Pulmonary artery (tissue), 1 donor: Measurements from ENCODE around the gene SIRPB2.

- PRO-cap = no peak
Measured at GRCh38 chr20:129853-130526, 12.4 kb upstream of the DEFB126 start.

GRCh38 chr20:305214-305426 lies 7.8 kb downstream of the ZCCHC3 start:
- PRO-cap = no peak

- PRO-cap = no peak
Measured at GRCh38 chr20:409369-410359, 1.6 kb downstream of the RBCK1 start.

DNA sequence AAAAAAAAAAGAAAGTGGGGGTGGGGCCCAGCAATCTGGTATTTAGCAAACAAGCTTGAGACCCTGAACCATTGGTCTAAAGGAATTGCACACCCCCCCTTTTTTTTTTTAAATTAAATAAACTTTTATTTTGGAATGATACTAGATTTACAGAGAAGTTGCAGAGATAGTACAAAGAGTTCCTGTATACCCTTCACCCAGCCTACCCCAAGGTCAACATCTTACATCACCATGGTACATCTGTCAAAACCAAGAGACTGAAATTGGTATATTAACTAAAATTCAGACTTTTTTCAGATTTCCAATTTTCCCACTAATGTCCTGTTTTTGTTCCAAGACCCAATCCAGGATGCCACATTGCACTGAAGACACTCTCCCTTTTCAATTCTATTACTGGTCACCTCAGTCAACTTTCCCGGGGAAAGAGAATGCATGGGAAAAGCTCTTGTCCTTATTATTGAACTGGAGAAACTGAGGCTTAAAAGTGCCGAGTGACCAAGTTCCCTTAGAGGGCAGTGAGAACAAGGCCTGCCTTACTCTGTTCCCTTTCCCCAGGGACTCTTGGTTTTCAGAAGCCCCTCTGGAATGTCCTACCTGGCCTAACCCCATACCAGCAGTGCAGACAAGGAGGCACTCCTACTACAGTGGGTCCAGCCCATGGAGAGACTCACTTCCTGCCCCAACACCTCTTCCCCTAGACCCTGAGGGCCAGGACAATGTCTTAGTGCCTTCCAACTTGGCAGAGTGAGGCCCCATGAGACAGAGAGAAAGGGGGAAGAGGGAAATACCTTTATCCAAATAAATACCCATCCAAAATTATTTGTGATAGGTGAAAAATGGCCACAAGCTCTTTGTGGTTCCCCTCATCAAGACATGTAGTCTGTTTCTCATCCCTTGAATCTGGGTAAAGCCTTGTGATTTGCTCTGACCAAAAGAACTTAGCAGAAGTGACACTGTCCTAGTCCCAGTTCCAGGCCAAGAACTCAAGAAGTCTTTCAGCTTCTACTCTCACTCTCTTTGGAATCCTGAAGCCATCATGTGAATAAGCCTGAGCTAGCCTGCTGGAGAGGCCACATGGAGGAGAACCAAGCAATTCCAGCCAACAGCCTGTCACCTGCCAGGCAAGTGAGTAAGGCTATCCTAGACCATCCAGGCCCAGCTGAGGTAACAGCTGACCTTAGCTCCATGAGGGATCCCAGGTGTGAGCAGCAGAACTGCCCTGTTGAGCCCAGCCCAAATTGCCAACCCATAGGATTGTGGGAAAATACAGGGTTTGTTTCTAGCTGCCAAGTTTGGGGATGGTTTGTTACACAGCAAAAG lies 6.0 kb downstream of the SRXN1 start:
- PRO-cap = no peak

DNA sequence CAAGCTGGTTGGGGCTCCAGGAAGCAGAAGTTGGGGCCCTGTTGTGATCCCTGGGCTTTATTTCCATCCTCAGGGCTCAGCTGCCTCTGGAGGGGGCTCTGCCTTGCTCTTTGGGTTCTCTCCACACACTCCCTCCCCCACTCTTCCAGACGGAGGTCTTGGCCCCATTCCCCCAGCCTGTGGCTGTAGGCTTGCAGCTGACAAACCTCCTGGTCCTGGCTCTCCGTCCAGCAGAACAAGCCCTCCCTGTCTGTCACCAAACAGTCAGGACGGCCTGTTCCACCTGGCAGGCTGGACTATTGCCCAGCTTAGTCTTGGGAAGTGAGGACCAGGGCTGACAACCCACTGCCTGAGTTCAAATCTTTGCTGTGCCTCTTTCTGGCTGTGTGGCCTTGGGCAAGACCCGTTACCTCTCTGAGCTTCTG lies 26.1 kb upstream of the SCRT2 start:
- PRO-cap = no peak

DNA sequence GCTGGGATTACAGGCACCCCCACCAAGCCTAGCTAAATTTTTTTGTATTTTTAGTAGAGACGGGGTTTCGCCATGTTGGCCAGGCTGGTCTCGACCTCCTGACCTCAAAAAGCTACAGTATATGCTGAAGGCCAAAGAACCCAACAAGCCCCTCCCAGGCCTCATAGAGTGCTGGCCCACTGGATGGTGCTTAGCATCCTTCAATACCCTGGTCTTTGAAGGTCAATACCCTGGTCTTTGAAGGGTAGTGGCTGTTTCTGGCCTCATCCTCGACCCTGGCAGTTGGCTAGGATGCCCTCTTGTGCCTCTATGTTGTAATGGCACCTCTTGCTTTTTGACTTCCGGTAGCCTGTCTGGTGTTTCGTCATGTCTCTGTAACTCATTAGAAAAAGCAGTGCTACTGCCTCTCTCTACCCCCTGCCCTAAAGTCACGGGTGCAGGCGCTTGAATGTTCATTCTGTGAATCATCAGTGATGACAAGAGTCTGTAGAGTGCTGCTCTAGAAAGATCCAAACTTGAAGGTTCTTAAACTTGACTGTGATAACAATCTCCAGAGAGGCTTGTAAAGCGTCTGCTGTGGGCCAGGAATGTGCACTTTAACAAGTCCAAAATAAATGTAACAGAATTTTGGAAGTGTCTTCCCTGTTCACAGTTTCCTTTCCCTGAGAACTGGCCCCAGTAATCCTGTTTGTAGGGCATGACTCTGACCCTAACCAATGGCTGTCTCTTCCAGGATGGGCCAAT lies 28.3 kb downstream of the RSPO4 start:
- PRO-cap = no peak

GRCh38 chr20:1401477-1401676 lies 8.5 kb upstream of the FKBP1A start:
- PRO-cap = no peak

DNA sequence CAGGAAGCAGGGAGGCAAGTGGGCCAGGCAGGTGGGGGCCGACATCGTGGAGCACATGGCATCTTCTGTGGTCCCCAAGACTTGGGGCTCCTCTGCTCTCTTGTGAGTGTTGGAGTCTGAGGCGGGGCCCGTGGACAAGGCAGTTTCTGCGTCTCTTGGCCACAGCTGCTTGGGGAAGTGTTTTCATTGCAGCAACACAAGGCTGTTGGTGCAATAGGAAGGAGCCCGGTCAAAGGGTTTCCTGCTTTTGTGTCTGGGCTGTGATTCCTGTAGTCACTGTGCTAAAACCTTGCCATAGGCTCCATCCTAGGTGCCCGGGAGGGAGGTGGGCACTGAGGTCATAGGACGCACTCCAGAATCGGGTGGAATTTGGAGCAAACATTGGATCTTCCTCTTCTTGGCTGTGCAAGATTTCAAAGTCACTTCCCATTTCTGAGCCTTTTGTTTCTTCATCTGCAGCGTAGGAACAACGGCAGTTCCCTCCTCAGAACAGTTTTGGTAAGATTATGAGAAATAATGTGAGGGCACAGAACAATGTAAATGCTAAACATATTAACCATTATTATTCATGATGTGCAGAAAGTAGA lies at the start of gene SIRPB2:
TSS of gene SIRPB2 (minus strand) at position 118 of the 587 bp plus-strand sequence.
- PRO-cap = no peak

GRCh38 chr20:1543154-1543604 lies 14.3 kb downstream of the SIRPD start:
- PRO-cap = no peak

DNA sequence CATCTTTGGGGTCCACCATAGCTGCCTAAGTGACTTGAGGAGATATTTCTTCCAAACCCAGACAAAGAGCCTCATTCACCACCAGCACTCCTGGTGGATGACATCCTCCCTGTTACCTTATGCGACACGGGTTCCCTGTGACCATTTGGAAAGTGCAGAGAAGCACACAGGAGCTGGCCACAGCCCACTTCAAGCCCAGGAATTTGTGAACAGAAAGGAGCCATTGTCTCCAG lies 83.6 kb upstream of the SIRPA start:
- PRO-cap = no peak

DNA sequence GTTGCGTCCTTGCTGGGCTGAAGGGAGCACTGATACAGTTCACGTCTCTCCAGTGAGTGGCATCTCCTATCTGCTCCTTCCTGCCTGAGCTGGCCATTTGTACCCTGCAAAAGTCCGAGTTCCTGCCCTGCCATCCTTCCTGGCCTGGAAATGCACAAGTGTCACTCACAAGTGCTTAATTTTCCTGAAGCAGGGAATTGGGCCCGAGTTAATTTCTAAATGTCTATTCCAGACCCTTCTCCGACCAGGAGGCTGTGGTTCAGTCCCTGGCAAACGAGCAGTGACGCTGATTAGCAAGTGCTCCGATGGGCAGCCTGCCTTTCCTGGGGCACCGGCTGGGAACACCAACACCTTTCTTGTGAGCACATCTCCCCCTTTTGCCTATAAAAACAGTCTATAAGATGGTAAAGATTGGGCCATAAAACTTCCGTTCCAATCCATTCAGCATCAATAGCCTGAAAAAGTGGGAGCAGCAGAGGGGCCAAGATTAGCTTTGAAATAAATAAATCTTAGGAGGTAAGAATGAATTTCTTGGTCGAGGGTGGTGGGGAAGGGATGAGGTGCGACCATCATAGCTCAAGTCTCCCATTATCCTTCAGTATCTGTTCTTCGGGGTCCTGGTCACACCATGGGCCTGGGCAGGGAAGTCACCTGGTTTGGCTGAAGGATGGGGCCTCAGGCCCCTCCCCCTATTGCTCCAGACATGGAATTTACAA lies 1.8 kb downstream of the SIRPA start:
- PRO-cap = no peak

DNA sequence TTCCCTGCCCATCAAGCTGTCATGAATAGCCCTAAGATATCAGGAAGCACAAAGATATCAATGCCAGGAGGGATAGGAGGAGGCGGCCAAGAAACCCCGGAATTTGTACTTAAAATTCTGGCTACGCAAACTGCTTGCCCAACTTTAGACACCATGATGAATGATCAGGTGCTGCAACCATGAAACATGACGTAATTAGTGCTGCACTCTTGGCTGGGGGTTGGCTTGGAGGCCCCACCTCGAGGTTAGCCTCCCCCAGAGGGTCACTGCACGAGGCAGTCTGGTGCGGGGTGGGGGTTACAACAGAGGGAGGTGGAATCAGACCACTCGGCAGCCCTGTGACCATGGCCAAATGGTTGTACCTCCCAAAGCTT lies 8.9 kb downstream of the SIRPA start:
- PRO-cap = no peak

- PRO-cap = no peak
Measured at GRCh38 chr20:1913074-1913800, 18.0 kb downstream of the SIRPA start.

DNA sequence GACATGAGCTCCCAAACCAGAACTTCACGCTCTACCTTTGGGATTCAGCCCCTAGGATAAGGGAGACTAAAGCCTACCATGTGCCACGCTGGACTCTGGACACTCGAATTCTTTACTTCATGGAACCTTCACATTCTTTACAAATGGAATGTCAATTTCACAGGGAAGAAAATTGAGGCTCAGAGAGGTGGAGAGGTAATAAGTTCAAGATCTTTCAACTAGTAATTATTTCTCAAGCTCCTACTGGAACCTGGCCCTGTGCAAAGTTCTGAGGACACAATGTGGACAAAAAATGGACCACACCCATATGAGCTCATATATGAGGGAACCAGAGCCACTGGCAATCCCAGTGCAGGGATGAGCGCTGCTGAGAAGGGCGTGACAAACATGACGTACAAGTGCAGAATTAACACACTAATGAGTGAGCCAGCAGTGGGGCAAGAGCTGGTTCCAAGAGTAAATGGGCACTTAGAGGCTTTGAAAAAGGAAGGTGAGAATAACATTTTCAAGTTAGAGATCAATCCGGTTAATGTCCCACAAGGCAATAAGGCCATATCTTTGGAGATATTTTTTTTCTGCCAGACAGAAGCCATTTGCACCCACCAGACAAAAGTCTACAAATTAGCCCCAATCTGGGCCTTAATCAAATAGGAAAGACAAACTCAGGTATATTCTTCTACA lies 48.5 kb downstream of the SIRPA start:
- PRO-cap = no peak

DNA sequence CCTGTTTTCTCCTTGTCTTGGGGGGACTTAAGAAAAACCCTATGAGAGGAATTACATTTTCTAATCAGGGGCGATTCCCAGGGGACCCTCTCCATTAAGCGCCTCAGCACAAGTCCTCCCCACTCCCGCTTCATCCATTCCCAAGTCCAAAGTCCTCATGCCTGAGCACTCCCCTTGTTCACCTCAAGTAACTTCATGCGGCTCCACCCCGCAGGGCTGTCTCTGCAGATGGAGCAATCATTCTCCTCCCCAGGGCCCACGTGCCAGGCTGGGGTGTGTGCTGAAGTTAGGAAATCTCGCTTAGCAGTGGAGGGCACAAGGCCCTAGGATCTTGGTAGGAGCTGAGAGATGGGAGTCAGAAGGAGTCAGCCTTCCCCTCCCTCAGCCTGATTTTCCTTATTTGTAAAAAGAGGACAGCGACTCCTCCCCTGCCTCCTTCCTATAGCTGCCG lies 3.5 kb downstream of the TGM3 start:
- PRO-cap = no peak

DNA sequence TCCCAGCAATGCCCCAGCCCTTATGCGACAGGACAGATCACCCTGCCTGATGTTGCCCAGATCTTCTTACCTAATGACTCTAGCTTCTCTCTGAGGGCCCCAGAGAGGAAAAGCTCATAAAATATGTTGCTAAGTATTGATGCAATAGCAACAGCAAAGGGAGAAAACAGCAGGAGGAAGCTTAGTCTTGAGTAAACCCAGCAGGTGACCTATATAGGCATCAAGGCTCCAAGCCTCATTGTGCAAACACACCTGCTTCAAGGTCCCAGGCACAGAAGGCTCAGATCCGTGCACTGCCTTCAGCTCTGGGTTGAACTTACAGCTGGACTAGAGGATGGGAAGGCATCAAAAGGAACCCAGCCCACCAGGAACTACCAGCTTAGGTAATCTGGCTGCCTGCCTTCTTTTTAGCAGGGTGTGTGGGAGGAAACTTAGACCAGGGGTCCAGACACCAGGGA lies 34.3 kb downstream of the TGM3 start:
- PRO-cap = no peak

DNA sequence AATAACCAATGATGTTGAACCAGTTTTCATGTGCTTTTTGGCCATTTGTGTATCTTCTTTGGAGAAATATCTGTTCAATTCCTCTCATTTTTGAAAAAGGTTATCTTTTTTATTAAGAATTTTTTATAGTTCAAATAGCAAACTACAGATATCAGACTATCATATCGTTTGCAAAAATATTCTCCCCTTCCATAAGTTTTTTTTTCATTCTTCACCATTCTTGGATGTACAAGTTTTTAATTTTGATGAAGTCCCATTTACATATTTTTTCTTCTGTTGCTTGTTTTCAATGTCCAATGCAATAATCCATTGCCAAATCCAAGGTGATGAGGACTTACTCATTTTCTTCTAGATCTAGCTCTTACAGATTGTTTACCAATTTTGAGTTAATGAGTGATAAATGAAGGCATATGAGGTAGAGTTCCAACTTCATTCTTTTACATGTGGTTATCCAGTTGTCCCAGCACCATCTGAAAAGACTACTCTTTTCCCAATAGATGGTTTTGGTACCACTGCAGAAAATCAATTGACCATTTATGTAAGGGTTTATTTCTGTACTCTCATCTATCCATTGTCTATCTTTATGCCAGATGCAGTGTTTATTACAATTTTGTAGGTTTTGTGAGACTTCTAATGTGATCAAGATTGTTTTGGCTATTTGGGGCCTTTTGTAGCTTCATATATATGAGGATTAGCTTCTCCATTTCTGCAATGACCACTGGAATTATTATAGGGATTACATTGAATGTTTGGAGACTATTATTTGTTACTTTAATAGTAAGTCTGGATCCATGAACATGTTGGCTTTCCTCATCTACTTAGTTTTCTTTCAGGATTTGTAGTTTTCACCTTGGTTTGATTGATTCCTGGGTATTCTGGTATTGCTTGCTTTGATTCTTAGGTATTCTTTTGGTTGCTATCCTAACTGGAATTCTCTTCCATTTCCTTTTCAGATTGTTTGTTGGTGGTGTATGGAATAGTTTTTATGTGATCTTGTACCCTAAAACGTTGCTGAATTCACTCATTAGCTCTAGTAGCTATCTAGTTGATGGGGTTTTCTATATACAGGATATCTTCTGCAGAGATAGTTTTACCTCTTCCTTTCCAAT lies 10.6 kb downstream of the SNRPB start:
- PRO-cap = no peak

DNA sequence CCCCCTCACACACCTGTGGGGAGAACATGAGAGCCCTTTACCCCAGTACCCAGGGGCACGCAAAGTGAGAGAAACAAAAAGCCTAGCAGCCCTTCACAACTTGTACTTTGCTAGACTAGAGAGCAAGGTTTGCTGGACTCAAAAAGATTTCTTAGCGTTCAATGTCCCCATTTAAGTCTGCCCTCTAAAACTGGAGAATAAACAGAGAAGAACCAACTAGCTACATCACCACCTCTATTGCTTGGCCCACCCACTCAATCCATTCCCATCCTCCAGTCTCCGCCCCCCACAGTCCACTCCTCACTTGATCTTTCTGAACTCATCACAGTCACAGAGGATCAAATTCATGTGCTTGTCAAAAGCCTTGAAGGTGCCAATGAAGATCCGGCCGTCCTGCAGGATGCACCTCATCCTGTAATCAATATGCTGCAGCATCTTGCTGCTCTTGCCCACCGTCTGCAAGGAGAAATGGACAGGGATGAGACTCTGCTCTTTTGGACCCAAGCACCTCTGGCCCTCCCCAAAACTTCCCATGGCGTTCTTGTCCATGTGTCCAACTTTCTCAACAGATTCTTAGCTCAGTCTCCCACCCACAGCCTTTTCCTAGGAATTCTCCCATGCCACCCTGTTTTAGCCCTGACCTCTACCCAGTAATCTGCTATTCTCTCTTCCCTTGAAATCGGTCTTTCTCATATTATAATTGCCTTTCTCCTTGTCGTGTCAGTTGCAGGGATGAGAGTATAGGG lies 3.1 kb downstream of the SNRPB start:
- PRO-cap = no peak

- PRO-cap = no peak
Measured at GRCh38 chr20:2483743-2484371, 13.3 kb upstream of the SNRPB start.

DNA sequence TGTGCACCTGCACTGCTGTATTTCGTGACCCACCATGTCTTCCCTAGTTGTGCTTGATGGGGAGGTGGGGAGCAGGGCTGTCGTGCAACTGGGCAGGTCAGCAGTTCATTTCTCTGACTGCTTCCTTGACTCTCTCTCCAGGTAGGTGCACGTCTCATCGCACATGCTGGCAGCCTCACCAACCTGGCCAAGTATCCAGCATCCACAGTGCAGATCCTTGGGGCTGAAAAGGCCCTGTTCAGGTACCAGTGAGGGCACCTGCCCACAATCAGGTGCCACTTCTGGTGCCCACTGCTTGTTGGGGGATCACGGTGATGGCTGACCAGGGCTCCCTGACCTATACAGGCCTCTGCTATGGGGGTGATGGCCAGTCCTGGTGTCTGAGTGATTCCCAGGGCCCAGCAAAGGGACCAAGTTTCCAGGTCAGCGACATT lies 3.4 kb downstream of the NOP56 start:
- PRO-cap = no peak